Colon Carcinoma Metastatic in the Lung (tissue), 2 donors: ENCODE measurements around the genes PNMA1 and ZNF410.

- PRO-cap, 2 experiments: no peak in any of the 2 experiments
These were observed 303.7 kb downstream of the SIPA1L1 start for GRCh38 chr14:71624006-71624434.

GRCh38 chr14:71856210-71856927 is 75.9 kb upstream of the RGS6 start:
- PRO-cap, 2 experiments: no peak in any of the 2 experiments

DNA sequence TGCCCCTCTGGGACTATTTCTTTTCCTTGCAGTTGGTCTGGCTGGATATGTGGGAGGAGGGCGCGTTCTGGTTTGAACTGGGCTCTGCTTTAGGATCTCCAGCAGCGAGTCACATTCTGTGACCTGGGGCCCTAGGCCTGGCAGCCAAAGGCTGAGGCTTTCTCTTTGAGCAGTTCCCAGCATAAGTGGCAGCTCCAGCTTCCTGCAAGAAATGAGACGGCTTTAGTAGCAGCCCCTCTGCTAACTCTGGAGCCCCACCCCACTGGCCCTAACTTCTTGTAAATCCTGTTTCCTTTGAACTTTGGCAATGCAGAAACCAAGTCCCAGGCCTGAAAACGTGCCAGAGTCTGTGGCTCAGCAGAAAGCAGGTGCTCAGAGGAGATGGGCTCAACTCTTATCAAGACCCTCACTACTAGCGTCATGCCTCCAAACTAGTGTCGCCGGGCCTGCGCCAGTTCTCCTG is 274.7 kb downstream of the DPF3 start:
- PRO-cap, 2 experiments: no peak in any of the 2 experiments

DNA sequence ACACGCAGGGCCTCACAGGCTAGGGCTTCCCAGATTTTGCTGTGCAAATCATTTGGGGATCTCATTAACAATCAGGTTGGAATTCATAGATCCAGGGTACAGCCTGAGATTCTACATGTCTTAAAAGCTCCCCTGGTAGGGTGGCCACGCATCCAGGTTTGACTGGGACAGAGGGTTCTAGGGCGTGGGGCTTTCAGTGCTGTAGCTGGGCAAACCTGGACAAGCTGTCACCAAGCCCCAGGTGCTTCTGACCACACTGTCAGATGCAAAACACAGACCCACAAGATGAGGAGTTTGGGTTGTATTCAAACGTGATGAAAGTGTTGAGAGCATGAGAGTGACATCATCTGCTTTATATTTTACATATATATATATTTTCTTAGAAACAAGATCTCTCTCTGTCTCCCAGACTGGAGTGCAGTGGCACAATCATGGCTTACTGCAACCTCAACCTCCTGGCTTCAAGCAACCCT is 210.2 kb downstream of the DPF3 start:
- PRO-cap, 2 experiments: no peak in any of the 2 experiments

DNA sequence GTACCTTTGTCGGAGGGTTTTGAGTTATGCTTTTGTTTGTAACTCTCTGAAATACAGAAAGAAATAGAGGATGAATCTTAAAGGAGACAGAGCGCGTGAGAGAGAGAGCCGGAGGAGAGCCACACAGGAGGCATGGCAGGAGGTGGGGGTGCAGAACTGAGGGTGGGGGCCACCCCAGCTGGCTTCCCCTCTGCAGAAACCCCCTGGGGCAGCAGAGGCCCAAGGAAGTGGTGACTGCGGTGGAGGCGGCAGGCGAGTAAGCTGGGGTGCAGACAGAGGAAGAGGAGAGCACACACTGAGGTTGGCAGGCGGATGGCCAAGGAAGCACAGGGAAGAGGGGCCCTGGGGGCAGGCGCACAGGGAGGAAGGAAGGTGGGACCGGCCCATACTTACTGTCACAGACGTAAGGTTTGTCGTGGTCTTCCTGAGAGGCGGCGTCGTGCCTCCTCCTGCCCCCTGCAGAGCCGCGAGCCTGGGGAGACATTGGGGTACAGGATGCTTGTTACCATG is 179.8 kb downstream of the DPF3 start:
- PRO-cap, 2 experiments: no peak in any of the 2 experiments

GRCh38 chr14:72830938-72831349 is 63.0 kb downstream of the DPF3 start:
- PRO-cap, 2 experiments: no peak in any of the 2 experiments

DNA sequence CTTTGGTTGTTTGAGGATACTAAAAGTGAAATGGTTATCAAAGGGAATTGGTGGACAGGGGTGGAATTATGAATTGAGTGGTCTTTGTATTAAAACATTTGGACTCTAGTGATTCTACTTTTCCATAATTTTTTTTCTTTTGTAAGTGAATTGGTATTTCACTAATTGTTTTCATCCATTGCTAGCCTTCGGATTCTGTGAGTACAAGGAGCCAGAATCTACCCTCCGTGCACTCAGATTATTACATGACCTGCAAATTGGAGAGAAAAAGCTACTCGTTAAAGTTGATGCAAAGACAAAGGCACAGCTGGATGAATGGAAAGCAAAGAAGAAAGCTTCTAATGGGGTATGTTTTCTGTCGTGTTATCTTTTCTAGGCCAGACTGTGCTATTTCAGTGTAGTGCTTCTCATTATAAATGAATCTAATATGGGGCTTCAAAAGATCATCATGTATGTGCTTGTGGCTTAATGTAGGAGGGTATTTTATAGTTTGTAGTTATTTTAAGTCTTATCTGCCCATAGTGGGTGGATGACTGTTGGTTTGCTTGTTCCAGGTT is 29.6 kb downstream of the RBM25 start:
- PRO-cap, 2 experiments: no peak in any of the 2 experiments

DNA sequence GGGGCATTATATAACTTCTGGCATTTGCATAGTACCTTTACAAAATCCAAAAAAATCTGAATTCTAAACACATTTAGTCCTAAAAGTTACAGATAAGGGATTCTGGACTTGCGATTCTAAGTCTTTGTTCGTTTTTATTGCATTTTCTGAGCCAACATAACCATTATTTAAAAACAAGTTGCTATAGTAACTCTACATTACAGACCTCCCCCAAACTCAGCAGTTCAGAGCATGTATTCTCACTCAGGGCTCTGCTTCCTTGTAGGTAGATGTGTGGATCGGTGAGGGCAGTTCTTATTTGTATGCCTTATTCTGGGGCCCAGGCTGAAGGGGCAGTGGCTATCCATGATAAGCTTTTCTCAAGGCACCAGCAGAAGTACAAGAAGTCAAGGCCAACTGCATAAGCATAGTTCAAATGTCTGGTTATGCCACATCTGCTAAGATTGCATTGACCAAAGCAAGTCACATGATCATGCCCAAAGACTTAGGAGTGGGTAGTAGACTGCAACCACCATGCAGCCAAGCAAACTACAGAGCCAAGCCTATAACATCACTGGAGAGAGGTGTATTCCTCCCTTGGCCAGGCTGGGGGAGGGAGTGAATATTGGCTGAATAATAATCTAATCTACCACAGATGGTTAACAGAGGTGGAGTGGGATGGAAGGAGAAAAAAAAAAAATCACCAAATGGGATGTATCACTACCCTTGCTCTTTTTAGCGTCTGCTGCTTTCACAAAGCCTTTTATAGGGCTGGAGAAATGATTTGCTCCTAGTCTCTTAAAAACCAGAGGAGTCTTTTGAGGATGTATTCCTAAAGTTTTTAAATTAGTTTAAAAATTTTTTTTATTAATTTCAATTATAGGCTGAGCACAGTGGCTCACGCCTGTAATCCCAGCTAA is 4.6 kb downstream of the PSEN1 start:
- PRO-cap, 2 experiments: no peak in any of the 2 experiments

GRCh38 chr14:73245351-73246292 is 8.3 kb downstream of the PAPLN start:
- PRO-cap, 2 experiments: peak in 2 of 2 experiments; most common plus-strand start chr14:73246082 (in 2)

GRCh38 chr14:73424303-73424843 is 34.0 kb downstream of the NUMB start:
- PRO-cap, 2 experiments: no peak in any of the 2 experiments

- PRO-cap, 2 experiments: peak in 2 of 2 experiments; most common plus-strand start chr14:73458872 (in 2)
These were observed 336 bp upstream of the NUMB start for GRCh38 chr14:73458734-73459030.

DNA sequence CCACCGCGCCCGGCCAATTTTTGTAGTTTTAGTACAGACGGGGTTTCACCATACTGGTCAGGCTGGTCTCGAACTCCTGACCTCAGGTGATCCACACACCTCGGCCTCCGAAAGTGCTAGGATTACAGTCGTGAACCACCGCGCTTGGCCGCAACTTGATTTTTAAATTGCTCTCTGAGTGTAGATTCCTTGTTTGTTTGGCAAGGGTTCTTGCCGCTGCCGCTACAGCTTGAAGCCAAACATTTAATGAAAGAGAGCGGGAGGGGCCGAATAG is 191 bp upstream of the RIOX1 start:
- PRO-cap, 2 experiments: no peak in any of the 2 experiments

- PRO-cap, 2 experiments: peak in 2 of 2 experiments; most common plus-strand start chr14:73569900 (in 1); most common minus-strand start chr14:73569930 (in 2)
These were observed 661 bp downstream of the ACOT2 start for GRCh38 chr14:73569645-73570103.

DNA sequence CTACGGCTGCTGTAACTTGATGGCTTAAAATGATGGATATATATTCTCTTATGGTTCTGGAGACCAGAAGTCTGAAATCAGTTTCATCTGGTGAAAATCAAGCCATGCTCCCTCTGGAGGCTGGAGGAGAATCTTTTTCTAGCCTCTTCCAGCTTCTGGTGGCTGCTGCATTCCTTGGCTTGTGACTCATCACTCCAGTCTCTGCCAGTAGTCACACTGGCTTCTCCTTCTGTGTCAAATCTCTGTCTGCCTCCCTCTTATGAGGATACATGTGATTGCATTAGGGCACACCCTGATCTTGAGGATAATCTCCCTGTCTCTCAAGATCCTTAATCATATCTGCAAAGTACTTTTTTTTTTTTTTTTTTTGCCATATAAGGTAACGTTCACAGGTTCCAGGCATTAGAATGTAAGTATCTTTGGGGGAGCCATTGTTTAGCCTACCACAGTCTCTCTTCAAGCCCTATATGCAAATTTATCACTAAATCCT is 17.7 kb downstream of the DNAL1 start:
- PRO-cap, 2 experiments: no peak in any of the 2 experiments

DNA sequence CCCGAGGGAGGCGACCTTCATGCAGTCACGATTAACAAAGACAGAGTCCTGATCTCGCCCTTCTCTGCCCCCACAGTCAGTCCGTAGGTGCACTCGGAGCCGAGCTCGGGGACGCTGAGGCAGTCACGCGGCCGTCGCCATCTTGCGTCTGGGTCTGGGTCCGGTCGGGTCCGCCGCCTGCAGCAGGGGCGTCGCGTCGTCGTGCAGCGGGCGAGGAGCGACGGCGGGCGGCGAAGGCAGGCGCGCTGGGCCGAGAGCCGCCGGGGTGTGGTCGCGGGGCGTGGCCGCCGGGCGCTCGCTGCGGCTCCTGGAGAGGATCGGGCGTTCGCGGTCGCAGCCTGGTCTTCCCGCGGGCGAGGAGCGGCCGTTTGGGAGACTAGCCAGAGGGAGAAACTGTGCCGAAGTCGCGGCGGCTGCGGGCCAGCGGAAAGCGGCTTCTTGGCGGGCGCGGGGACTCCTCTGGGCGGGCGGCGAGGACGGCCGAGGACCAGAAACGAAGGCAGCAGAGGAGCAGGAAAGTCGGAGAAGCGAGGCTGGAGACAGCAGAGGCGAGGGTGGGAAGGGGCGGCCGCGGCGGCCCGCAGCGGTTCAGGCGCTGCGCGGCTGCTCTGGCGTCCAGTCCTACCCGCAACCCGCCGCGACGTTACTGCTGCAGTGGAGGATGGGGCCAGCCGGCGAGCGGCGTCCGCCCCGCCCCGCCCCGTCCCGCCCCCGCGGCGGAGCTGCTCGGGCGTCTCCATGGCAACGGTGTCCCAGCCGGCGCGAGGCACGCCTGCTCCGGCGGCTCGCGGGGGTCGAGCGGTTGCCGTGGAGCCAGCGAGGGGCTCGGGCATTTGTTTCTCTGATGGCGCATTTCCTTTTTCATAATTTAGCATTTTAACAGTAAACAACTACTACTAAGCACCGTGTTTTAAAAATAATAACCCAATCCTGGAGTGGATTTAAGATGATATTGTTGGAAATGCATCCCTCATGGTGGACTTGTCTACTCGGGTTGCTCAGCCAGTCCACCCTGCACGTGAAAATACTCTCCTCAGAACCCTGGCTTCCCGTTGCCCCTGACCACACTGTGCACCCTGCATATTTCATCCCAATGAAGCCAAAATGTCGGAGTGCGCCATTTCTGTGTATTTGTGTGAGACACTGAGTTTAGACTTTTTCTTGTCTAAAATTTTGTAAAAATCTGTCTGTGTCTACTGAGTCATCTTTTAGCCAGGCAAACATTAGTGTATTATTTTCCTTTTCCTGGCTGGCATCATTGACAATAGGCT is at the start of gene PNMA1:
Gene PNMA1 (minus strand): TSS at position 651 of the 1,271 bp plus-strand sequence.
- PRO-cap, 2 experiments: peak in 2 of 2 experiments; most common plus-strand start position 213 of the sequence (in 1); most common minus-strand start position 150 of the sequence (in 2)

DNA sequence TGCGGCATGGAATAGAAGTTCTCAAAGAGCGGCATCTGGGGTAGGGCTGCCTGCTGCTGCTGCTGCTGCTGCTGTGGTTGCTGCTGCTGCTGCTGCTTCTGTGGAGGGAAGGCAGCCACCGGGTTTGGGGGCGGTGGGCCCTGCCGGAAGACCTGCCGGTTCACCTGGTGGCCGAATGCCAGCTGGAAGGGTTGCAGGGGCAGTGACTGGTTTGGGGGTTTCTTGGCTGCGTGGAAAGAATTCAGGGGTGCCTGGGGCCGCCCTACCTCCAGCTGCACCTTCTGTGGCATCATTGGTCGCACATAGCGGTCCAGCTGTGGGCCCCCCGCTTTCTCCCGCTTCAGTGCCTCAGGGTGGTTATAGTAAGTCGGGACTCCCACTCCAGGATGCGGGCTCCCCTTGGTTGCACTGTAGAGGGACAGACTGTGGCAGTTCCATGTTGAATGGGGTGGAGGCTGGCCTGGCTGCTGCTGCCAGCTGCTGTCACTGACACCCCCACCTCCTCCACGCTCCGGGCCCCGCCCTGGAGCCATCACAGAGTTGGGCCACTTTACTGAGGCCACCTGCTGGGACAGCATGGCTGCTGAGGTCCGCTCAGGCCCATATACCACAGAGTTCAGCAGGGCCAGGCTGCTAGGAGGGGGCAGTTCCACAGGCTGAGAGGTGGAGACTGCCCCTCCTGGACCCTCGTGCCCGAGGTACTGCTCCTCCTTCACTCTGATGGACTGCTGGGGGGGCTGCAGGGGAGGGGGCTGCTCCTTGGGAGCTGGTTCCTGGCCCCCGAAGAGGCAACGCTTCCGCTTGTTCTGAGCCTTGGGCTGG is 20.7 kb downstream of the MIDEAS start:
- PRO-cap, 2 experiments: no peak in any of the 2 experiments

GRCh38 chr14:73741298-73742463 is 18.4 kb downstream of the MIDEAS start:
- PRO-cap, 2 experiments: peak in 1 of 2 experiments; most common minus-strand start chr14:73741723 (in 1)

GRCh38 chr14:73771413-73771821 is 11.3 kb upstream of the MIDEAS start:
- PRO-cap, 2 experiments: no peak in any of the 2 experiments

DNA sequence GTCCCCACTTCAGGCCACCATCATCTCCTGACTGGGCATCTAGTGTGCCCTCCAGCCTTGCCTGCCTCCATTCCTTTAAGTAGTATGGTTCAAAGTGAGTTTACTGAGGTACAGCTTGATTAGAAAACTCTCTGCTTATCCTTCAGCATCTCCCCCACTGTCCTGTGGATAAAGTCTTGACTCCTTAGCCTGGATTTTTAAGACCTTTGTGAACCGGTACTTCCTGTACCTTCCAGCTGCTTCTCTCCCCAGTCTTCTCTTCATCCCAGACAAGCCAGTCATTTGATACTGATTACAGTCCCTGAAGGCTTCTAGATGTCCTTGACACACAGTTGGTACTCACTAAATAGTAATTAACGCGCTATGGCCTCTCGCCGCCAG is 40.8 kb upstream of the MIDEAS start:
- PRO-cap, 2 experiments: no peak in any of the 2 experiments

DNA sequence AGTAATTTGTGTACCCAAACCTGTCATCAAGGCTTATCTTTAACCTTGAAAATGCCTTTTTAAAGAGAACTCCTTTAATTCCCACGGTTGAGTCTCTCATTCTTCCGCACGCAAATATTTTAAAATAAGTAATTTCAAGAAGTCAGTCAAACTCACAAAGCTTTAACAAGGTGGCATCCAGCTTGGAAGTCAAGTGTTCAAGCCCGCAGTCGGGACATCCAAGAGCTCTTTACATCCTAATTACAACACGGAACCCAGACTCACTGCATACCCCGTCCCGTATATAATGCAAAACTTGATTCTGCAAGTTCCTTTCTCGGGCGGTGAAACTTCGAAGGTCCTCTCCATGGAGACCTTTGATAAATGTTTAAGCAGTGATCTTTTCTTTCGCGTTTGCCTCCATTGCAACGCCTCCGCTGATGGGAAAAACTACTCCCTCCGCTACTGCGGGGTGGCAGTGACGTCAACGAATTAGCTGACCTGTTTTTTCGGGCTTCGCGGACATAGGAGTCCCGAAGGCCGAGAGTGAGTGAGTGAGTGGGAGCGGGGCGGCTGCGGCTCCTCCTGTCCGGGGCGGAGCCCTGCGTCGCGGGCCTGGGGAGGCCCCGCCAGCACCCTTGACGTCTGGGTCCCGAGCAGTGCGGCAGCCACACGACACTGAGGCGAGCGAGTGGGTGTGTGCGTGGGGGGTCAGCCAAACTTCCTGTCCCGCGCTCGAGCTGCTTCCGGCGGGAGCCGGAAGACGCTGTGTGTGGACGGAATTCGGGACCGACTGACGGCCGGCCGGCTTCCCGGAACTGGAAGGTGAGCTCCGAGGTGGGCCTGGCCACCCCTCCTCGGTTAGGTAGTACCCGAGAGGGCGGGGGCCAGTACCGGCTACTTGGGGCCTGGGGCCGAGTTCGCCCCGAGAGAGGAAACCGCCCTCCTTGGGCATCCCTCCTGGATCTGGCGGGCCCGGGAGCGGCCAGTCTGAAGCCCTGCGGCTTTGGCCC is at the start of gene ZNF410:
Gene ZNF410 (plus strand): TSS at position 748 of the 992 bp plus-strand sequence.
- PRO-cap, 2 experiments: peak in 2 of 2 experiments; most common plus-strand start position 748 of the sequence (in 2); most common minus-strand start position 626 of the sequence (in 2)